Thoracic aorta endothelial cell (primary cell): ENCODE data around the genes COMP and SUGP1.

DNA sequence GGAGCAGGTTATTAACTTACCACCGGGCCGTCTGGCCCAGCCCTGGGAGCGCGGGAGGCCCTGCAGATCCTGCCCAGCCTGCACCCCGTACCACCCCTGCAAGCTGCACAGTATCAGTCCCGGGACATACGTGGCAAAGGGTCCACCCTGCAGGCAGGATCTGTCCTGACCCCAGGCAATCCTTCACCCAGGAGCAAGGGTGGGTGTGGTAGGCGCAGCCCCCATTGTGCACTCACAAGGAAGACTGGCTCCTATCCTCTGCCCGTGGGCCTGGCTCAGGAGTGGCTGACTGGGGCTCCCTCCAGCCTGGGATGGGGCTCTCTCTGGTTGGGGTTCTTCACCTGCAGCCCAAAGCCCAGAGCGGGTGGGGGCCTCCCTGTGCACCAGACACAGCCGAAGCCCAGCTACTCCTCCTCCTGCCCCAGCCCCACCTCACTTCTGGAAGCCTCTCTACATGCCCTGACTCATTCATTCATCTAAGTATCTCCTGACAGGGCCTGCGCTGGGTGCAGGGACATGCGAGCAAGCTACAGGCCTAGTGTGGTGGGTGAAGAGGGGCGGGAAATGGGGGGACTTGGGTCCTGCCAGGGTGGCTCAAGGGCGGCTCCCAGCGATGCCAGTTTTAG, 12.9 kb downstream of the LSM4 start:
- CAGE, long polyA plus RNA = no peak

DNA sequence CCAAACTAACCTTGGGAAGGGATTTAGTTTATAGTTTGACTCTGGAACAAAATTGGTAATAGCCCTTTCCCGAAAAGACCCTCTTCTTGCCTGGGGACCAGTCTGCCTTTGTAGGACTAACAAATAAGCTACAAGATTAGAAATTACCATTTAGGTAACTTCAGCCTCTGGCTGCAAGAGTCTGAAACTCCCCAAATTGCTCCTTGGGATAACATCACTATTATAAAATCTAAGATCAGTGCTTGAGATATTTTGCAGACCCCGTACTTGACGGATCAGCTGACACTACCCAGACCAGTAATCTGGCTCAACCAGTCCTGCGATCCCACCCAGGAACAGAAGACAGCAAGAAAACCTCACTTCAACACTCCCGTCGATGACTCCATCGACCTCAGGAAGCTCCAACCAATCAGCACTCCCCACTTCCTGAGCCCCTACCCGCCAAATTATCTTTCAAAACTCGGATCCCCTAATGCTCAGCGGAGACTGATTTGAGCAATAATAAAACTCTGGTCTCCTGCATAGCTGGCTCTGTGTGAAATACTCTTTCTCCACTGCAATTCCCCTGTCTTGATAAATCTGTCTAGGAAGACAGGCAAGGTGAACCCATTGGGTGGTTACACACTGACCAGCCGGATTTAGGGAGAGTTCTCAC, 1.3 kb downstream of the LSM4 start:
- CAGE, long polyA plus RNA = no peak

DNA sequence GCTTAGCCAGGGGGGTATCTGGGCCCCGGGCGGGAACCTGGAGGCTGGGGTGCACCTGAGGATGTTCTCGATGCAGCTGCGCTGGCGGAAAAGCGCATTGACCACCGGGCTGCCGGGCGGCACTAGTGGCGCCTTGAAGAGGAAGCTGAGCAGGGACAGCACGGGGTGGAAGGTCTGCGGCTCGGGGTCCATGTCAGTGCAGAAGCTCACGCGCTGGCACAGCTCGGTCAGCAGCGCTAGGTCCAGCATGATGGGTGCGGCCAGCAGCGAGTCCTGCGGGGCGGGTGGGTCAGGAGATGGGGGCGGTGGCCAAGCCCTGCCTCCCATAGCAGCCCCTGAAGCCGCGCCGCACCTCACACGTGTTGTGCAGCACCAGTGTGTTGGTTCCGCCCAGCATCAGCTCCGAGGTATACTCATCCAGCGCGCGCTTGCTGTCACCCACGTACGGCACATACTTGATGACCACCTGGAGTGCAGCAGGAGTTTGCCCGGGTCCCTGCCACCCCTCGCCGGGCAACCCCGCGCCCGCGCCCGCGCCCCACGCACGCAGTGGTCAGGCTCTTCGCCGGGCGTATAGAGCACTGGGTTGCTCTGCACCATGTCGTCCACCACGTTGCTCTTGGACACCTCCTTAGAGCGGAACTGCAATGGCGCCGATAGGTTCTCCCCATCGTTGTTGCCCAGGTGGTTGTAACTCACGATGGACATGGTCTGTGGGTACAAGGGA, 2.6 kb downstream of the ISYNA1 start:
- CAGE, long polyA plus RNA = no peak

GRCh38 chr19:18469648-18469940, 31.7 kb upstream of the ISYNA1 start:
- CAGE, long polyA plus RNA = no peak

- CAGE, long polyA plus RNA = no peak
Measured at GRCh38 chr19:18542663-18543349, 567 bp downstream of the FKBP8 start.

GRCh38 chr19:18558273-18559044, 789 bp downstream of the KXD1 start:
- CAGE, long polyA plus RNA = no peak

DNA sequence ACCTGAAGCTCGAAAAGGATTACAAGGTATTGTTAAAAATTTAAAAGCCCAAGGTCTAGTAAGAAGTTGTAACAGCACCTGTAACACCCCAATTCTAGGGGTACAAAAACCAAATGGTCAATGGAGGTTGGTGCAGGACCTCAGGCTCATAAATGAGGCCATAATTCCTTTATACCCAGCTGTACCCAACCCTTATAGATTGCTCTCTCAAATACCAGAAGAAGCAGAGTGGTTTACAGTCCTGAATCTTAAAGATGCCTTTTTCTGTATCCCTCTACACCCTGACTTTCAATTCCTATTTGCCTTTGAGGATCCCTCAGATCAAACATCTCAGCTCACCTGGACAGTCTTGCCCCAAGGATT, 7.5 kb upstream of the REX1BD start:
- CAGE, long polyA plus RNA = no peak

- CAGE, long polyA plus RNA = no peak
Measured at GRCh38 chr19:18665642-18666345, 17.7 kb upstream of the CRTC1 start.

DNA sequence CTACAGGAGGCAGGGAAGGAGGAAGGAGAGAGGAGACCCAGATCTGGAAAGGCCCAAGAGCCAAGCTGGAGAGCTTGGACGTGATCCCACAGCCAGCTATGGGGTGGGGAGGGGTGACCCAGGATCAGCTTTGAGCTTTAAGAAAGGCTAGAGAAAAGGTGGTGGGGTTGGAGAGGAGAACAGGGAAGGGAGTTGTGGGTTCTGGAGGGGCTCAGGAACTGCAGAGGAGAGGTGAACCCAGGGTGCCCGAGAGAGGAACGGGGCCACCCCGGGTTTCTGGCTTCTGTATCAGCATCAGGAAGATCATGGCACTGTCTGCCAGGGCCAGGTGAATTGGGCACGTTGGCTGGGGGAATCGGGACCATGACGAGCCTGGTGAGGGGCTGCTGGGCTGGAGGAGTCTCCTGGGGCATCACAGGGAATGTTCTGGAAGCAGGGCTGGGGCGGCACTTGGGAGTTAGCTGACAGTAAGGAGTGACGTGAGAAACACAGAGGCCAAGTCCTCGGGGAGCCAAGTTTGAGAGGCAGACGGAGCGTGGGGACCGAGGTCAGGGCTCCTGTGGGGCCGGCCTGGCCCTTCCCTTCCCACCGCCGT, 24.8 kb downstream of the CRTC1 start:
- CAGE, long polyA plus RNA = no peak

- CAGE, long polyA plus RNA = no peak
Measured at GRCh38 chr19:18711439-18711823, 28.0 kb downstream of the CRTC1 start.

- CAGE, long polyA plus RNA = no peak
Measured at GRCh38 chr19:18790945-18791694, at the start of gene COMP. Gene COMP, minus strand, starts transcription at chr19:18791305.

DNA sequence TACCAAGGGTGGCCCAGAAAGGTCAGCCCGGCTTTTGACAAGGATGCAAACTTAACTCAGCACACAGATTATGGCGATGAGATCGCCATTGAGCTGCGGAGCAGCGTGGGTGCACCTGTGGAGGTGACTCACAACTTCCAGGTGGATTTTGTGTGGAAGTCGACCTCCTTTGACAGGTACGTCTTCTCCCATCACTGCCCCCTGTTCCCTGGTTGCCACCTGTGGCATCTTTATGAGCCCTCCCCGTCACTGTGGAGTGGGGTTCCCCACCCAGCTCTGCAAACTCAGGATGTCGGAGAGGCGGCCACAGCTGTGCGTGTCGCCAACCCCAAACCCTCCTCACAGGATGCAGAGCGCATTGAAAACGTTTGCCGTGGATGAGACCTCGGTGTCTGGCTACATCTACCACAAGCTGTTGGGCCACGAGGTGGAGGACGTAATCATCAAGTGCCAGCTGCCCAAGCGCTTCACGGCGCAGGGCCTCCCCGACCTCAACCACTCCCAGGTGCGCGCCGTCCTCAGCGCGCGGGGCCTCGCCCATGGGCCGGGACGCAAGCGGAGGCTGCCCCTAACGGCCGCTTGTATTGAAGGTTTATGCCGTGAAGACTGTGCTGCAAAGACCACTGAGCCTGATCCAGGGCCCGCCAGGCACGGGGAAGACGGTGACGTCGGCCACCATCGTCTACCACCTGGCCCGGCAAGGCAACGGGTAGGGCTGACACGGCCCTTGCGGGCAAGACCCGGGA, 22.9 kb downstream of the UPF1 start:
- CAGE, long polyA plus RNA = no peak

DNA sequence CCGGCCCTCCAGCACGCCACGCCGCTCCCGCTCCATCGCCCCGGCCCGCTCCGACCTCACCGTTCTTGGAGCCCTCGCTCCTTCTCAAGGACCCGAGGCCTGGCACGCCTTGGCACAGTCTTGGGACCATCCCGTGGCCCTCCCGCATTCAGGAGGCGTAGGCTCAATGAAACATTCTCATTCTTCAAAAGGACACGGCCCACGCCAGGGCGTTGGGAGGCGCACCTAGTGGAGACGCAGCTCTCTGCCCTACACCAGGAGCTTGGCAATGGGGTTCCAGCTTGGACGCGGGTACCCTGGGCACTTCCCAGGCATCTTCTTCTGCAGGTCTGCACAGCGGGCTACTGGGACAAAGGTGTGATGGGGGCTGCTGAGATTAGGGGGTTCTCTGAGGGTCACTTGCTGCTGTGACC, 549 bp upstream of the CERS1 start:
- CAGE, long polyA plus RNA = no peak

GRCh38 chr19:18898217-18899296, 2.6 kb upstream of the CERS1 start:
- CAGE, long polyA plus RNA = no peak

- CAGE, long polyA plus RNA = no peak
Measured at GRCh38 chr19:18900695-18901309, 4.8 kb upstream of the CERS1 start.

GRCh38 chr19:19060047-19060437, 3.8 kb upstream of the SLC25A42 start:
- CAGE, long polyA plus RNA = no peak

DNA sequence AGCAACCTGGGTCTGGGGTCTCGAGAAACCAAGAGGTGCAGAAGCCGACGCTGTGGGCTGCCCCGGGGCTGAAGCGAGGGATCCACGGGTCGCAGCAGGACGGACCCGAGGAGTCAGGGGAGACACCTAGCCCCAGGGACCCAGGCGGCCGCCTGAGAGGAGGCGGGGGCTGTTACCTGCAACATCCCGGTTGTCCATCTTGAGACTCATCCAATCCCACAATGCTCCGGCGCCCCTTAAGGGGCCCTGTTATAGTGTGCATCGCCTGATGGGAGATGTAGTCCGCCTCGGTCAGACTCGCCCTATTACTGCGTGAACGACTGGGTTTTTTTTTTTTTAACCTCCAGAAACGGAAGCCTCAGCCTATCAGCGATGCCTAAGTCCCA, at the start of gene SUGP1:
TSS of gene SUGP1 (minus strand) at position 223 of the 386 bp plus-strand sequence.
- CAGE, long polyA plus RNA = no peak

- CAGE, long polyA plus RNA = no peak
Measured at GRCh38 chr19:19371102-19371603, 34.3 kb upstream of the GATAD2A start.

- CAGE, long polyA plus RNA = no peak
Measured at GRCh38 chr19:19390107-19390761, 15.2 kb upstream of the GATAD2A start.

- CAGE, long polyA plus RNA = no peak
Measured at GRCh38 chr19:19464404-19464770, 51.0 kb downstream of the TSSK6 start.